Hair follicle dermal papilla cell (primary cell): ENCODE measurements around a stretch of chr21.

- CAGE, long polyA plus RNA: no peak
Observed at GRCh38 chr21:42526232-42526845, 12.7 kb downstream of the SLC37A1 start.

DNA sequence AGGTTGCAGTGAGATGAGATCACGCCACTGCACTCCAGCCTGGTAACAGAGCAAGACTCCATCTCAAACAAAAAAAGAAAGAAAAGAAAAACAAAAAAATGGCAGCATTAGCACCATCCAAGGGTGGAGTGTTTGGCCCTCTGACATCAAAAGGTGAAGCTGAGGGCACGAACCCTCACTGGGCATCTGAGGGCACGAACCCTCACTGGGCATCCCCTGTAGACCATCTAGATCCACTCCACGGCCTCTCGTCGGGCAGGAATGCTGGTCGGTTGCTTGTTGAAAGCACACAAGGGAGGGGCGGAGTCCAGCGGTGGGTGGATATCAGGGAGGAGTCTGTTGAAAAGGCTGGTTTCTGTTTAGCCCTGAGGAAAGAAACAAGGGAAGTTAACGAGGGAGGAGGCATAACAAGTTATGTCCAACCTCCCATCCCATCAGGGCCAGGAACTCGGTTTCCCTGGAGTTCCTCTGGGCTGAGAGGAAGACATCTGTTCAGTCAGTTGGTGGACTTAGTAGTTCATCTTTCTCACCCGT is 32.3 kb upstream of the PDE9A start:
- CAGE, long polyA plus RNA: no peak

DNA sequence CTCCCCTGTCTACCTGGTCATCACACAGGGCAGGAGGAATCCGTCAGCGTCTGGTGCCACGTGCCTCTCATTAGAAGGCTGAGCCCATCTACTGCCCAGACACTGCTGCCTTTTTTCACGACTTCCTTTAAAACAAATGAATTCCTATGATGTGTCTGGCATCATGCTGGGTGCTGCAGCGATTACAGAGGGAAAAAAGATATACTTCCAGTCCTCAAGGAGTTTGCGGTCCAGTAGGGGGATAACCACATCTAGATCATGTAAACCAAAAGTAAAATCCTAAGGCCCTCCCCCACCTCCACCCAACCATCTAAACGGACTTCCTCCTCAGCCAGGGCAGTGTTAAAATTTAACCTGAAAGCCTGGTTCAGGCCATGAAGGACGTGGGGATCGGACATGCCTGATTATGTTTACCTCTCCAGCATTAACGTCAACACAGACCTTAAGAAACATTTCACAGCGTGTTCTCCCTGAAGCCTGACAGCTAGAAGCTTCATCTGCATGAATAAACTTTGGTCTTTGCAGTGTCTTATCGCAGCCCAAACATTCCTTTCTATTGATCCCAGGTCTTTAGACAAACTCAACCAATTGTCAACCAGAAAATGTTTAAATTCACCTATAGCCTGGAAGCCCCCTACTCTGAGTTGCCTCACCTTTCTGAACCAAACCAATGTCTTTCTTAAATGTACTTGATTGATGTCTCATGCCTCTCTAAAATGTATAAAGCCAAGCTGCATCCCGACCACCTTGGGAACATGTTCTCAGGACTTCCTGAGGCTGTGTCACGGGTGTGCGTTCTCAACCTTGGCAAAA is 29.0 kb upstream of the PDE9A start:
- CAGE, long polyA plus RNA: no peak

- CAGE, long polyA plus RNA: no peak
Observed at GRCh38 chr21:42655373-42656107, 2.1 kb downstream of the PDE9A start.

DNA sequence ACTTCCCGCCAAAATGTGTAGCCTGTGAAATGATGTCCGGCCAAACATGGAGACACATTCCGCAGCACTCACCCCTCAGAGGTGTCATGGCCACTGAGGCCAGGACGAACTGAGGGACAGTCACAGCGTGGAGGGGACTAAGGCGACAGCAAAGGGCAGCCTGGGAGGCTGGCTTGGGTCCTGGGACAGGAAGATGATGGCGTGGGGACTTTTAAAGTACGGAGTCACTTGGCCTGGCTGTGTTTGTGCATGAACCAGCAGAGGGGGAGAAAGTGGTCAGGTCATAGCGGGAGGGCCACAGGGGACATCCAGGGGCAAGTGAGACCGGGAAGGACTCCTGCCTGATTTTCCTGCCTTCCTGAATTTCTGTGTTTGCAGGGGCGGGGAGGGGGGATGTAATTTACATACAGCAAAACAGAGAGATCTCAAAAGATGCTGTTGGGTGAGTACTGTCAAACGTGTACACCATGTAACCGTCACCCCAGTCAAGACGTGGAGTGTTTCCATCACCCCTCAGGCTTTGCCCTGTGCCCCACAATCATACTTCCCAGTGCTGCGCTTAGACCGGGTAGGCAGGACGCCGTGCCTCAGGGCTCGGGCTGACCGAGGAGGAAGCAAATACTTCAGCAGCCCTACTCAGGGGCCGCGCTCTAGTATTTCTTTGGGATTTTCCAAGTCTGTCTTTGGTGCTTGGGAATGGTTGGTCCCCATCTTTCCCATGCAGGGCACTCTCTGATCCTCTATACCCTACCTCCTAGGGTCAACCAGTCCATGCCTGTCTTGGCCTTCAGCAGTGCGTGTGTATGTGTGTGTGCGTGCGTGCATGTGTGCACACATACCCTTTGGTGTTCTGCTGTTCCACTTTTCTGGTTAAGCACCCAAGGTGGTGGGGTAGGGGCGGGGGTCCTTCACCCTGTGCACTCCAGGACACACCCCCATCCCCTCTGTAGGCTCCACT is 45.1 kb downstream of the WDR4 start:
- CAGE, long polyA plus RNA: no peak

GRCh38 chr21:42844671-42845255 is 34.6 kb downstream of the WDR4 start:
- CAGE, long polyA plus RNA: no peak

GRCh38 chr21:43360852-43362130 is 65.6 kb downstream of the SIK1 start:
- CAGE, long polyA plus RNA: no peak

GRCh38 chr21:43609586-43610416 is 44.8 kb downstream of the H2BC12L start:
- CAGE, long polyA plus RNA: no peak

DNA sequence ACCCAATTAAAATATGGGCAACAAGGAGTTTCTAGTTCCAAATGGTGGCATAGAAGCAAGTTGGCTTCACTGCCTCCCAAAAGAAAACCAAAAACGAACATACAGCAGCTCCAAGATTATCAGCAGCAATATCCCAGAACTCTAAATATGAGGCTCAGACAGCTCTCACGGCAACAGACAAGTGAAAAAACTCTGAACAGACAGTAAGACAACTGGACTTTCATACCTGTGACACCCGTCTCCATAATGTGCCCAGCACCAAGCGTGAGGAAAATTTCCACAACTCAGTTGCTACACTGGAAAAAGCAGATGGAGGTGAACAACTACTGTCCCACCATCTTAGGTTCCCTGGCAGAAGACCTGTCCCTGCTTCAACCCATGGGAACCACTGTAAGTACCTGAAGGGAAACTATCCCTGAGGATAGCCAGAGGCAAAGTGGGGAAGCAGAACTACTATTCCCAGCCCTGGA is 39.9 kb downstream of the HSF2BP start:
- CAGE, long polyA plus RNA: no peak

GRCh38 chr21:43726685-43727949 is 8.2 kb downstream of the PDXK start:
- CAGE, long polyA plus RNA: no peak

GRCh38 chr21:43736003-43736651 is 17.2 kb downstream of the PDXK start:
- CAGE, long polyA plus RNA: no peak

DNA sequence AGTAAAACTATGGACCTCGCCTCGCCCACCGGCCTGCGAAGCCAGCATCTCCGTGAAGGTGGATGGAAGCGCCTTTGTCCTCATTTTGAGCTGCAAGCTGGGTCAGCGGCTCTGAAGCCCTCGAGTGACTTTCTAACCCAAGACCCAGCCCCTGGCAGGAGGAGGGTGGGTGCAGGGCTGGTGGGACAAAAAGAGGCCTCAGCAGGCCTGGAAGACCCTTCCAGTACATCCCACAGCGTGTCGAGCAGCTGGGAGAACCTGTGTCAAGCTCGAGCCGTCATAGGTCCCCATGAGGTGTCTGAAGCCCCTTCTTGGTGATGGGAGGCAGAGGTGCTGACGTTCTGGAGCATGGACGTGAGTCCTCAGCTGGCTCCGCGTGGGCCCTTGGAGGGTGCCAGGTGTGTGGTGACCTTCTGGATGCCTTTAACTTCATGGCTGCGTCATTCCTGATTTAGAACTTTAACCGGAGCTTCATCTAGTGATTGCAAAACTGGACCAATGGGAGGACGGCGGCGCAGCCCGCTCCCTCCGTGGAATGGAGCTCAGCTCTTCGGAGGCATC is 14.5 kb downstream of the CSTB start:
- CAGE, long polyA plus RNA: no peak

GRCh38 chr21:43766610-43767337 is 9.3 kb downstream of the CSTB start:
- CAGE, long polyA plus RNA: no peak

- CAGE, long polyA plus RNA: no peak
Observed at GRCh38 chr21:43778498-43779512, 2.7 kb upstream of the CSTB start.

DNA sequence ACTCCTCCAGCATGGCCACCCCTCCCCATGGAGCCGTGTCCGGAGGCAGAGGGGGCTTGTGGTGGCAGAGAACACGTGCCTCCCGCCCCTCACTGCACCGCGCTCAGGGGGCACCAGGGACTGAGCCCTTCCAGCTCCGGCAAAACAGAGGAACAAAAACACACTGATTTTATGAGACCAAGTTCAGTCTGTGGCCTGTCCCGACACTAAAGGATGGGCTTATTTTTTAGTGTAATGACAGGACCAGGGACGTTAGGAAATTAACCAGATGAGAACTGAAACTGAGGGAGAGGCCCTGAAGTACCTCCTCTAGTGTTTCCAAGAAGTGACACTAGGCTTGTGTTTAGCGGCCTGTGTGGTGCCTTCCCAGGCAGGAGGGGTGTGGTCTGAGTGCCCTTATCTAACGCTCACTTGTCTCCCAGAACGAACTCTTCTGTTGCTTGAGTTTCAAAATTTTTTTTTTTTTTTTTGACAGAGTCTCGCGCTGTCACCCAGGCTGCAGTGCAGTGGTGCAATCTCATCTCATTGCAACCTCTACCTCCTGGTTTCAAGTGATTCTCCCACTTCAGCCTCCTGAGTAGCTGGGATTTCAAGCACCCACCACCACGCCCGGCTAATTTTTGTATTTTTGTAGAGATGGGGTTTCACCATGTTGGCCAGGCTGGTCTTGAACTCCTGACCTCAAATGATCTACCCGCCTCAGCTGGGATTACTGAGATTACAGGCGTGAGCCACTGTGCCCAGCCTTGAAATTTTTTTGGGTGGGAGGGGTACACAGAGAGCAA is 9.9 kb upstream of the AGPAT3 start:
- CAGE, long polyA plus RNA: no peak

GRCh38 chr21:43924944-43925704 is 60.1 kb downstream of the AGPAT3 start:
- CAGE, long polyA plus RNA: no peak

- CAGE, long polyA plus RNA: no peak
Observed at GRCh38 chr21:43984938-43985918, 26.9 kb upstream of the TRAPPC10 start.

DNA sequence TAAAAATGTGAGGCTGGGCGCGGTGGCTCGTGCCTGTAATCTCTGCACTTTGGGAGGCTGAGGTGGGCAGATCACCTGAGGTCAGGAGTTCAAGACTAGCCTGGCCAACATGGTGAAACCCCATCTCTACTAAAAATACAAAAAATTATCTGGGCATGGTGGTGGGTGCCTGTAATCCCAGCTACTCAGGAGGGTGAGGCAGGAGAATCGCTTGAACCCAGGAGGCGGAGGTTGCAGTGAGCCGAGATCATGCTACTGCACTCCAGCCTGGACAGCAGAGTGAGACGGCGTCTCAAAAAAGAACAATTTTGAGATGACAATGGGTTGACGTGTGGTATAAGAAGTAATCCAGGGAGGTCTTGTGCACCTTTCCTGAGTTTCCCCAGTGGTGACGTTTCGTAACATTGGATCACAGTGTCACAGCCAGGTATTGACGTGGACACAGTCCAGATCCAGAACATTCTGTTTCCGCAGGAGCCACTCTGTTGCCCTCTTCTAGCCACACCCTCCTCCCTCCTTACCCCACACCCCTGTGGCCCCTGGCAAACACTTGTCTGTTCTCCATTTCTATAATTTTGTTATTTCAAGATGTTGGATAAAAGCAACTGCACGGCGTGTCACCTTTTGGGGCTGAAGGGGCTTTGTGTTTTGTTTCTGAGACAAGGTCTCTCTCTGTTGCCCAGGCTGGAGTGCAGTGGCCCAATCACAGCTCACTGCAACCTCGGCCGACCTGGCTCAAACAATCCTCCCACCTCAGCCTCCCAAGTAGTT is 6.6 kb upstream of the TRAPPC10 start:
- CAGE, long polyA plus RNA: no peak

DNA sequence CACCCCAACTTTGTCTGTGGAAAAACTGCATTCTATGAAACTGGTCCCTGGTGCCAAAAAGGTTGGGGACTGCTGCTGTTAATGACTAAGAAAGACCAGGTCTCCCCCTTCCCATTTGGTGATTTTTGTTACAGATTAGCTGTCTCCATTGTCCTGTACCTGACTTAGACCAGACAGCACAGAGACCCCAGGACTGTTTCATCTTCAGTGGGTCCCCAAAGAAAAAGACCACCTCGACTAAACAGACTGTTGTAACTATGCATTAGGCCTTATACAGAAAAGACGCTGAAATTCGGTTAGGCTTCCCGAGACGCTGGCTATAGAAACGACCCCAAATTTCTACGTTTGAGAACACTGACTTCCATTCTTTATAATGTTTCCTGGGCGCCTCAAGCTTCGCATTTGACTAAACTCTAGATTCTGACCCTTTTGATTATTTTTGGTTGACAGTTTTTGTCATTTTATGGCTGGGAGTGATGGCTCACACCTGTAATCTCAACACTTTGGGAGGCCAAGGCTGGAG is 1.1 kb upstream of the TRAPPC10 start:
- CAGE, long polyA plus RNA: no peak

GRCh38 chr21:44086504-44087122 is 20.6 kb upstream of the PWP2 start:
- CAGE, long polyA plus RNA: no peak